Bile duct (tissue), 1 donor: ENCODE results near the genes RAD54L2, IQCF5, DUSP7 and PPM1M.

- PRO-cap = no peak
These were observed 1.1 kb upstream of the HYAL2 start for GRCh38 chr3:50323449-50324292.

DNA sequence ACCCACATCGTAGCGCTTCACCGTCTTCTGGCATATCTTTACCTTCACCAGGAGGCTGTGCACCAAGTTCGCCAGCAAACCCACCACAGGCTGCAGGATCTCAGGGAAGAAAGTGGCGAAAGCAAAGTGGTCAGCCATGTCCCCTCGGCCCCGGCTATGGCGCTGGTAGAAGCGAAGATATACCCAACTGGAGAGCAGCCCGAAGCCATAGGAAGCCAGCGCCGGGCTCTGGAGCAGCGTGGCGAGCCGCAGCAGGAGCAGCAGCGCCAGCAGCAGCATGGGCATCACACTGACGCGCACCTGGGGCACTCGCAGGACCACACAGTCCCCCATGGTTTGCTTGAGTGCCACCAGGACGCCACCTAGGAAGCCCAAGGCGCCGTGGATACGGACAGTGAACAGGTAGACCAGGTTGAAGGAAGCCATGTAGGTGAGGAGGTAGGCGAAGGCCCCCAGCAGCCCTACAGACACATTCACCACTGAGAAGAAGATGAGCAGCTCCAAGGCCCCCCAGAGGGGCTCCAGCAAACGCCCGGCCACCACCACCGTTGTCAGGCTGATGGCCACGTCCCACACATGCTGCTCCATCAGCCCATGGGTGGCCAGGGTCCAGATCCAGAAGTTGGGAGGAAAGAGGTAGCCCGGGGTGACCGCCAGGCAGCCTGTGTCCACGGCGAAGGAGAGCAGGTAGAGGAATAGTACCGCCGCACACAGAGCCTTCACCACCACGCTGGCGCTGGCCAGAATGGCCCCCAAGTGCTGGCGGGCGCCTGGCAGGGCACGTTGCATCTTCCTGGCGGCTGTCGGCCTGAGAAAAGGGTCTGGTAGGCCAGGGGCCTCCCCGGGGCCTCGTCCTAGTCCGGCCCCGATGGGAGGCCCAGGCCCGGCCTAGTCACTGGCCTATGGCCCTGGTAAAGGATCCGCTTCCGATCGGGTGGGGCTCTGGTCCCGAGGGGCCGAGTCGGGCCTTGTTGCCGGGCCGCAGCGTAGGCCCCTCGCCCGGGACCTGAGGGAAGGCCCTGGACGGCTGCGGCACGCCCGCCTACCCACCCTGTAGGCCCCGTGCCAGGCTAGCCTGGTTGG lies 705 bp downstream of the TMEM115 start:
- PRO-cap = no peak

DNA sequence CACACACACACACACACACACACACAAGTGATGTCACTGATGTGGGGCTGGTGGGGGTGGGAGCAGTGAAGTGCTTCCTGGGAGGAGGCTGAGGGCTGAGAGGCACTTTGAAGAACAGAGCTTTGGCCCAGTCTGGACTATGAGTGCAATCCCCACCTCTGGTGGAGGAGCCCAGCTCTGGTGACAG lies 9.6 kb downstream of the CISH start:
- PRO-cap = bidirectional peak, plus-strand start at position 75 of the sequence, minus-strand start outside the sequence

GRCh38 chr3:50605886-50606601 lies 5.5 kb downstream of the CISH start:
- PRO-cap = no peak

DNA sequence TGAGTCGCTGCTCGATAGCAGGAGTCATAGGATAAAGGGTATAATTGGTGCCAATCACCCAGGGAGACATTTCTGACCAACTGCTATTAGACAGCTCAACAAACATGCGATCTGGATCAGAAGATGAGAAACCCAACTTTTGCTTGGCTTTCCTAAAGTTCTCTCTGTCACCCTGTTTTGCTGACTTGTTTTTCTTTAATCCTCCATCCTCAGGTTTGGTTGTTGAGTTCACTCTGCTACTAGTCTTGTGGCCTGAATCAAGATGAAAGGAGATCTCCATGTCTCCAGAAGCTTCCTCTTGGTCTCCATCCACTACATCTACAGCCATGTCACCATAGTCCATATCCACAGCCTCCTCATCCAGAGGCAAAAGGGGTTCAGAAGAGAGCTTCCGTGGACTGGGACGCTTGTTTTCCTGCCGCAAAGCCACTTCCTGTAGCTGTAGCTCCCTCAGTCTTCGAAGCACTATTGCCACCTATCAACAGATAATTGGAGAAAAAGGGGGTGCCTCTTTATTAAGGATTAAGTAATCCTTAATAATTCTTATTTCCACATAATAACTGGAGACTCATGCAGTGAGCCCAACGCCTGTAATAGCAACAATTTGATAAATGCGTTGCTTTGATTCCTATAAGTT lies 50.5 kb downstream of the RBM15B start:
- PRO-cap = no peak

DNA sequence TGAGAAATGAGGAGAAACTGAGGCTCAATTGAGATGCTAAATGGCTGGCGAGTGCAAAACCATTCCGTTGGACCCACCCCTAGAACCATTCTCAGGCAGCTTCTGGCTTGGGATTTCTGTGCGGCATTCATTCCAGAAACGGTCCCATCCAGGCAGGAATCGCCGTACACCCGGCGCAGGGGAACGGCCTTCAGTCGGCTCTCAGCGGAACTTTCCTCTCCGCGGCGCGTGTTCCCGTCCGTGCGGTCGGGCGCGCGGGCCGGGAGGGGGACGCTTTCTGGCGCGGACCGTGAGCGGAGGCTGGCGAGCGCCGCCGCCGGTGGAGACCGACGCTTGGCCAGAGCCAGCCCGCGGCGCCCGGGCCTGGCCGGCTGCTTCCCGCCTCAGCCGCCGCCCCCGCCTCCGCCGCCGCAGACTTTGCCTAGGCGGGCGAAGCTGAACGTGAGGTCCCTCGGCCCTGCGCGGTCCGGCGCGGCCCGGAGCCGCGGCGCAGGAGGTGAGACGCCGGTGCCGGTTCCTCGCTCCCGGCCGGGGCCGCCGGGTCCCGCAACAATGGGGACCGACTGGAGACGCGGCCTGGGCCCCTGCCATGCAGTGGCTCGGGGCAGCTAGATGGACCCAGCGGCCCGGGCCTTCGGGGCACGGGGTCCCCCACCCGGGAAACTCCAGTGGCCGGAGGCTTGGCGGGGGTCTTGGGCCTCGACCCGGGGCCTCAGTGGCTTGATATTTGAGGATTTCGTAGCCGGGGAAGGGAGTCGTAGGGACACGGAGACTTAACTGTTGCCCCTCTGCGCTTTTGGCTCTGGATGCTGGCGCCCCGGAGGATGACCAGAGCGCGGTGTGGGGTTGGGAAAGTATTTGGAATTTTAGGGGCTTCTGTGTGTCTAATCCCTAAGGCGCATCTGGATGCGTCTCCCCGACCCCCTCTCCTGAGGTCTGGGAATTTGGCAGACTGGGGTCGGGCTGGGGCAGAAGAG lies at the start of gene RAD54L2:
Gene RAD54L2, plus strand, starts transcription at position 300 of the 977 bp plus-strand sequence.
- PRO-cap = bidirectional peak, plus-strand start at position 292 of the sequence, minus-strand start at position 203 of the sequence

DNA sequence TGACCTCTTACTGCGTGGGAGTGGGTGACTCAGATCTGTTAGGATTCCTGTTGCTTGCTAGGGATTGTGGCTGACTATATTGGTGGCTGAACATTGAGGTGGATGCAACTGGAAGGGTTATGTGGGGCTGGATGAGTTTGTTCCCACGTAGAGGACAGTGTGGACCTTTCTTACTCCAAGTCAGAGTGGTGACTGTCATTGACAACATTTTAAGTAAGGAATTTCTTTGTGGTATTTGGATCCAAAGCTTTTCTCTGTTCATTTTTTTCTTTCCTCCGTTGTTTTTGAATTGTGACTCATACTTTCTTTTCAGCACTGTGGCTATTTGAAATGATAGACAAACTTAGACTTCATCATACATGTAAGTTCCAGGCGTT lies 1.2 kb downstream of the RAD54L2 start:
- PRO-cap = no peak

DNA sequence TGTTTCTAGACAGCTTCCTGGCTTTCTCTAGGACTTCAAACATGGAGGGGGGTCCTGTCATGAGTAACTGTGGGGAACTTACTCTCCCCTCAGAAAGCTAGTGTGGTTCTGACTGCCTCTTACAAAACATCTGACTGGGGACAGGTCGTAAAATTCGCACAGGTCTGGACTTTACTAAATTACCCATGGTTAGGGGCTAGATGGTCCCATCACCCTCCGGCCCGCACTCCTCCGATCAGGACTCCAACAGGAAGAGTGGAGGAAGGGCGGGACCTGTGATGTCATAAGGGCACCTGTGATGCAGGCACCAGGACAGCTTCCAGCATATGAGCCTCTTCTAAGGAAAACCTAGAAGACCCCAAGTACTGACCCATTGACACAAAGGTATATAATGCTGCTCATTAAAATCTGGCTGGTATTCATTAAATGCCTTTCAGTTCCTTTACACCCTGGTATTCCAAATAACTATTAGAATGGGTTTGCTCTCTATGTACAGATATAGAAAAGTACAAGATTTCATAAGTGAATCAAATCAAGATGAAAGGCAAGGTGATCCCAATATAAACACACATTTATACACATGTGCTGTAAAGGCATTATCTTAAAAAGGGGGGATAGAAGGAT lies at the start of gene IQCF5:
Gene IQCF5, minus strand, starts transcription at position 257 of the 624 bp plus-strand sequence.
- PRO-cap = no peak

GRCh38 chr3:52021809-52022308 lies 26.2 kb upstream of the RPL29 start:
- PRO-cap = no peak

DNA sequence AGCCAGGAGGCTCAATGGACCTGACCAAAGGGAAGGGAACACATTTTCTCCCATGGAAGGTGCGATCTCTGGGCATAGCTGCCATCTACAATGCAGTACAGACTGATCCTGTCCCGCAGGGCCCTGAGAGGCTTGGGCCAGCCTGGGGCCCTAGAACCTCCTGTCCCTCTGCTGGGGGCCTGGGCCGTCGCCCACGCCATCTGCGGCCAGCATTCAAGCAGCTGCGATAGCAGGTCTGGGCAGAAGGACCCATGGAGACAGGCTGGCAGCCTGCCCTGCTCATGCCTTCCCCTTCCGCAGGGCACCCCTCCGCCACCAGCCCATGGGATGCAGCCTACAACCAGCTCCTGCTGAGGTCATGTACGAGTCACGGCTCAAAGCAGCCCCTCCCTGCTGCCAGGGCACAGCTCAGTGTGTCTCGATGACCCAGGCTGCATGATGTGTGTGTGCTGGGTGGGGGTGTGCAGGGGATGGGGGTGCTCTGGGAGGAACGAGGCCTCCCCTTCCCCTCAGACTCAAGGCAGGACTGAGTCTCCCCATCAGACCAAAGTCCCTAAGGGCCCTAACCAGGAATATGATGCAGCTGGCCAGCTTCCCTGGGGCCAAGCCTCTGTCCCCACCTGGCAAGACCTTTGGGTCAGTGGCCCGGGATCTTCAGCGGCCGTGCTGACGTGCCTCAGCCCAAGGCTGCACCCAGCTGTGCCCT lies 27.8 kb downstream of the DUSP7 start:
- PRO-cap = no peak

GRCh38 chr3:52056270-52056784 lies at the start of gene DUSP7:
Gene DUSP7 (minus strand): TSS chr3:52056571.
- PRO-cap = bidirectional peak, plus-strand start at chr3:52056672, minus-strand start at chr3:52056567

DNA sequence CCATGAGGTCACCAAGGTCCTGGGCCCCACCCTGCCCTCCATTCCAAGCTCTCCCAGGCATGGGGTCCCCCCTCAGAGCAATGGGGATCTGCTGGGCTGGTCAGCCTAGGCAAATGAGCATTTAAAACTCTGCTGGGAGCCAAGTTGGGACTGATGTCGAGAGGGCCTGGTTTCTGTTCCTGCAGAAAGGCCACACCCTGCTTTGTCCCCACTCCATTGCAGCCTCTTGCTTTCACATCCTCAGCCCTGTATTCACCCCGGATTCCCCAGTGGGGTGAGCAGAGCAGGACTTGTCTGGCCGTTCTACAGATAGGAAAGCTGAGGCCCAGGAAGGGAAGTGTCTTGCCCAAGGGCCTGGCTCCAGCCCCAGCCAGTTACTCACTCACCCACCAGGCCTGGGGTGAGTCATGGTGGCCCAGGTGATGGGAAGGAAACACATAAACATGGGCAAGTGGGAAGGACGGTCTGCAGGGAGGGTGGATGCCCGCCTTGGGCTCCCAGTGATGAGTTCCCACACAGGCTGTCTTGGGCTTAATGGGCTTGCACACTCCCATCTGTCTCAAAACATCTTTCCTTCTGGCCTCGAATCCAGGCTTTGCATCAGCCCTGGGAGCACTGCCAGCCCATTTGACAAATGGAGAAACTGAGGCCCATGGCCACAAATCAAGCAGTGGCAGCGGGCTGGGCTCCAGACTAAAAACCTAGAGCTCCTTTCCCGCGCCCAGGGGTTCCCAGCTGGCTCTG lies 6.2 kb upstream of the DUSP7 start:
- PRO-cap = no peak

- PRO-cap = no peak
These were observed 44.7 kb downstream of the POC1A start for GRCh38 chr3:52109448-52110047.

GRCh38 chr3:52136375-52137169 lies 17.7 kb downstream of the POC1A start:
- PRO-cap = no peak

- PRO-cap = no peak
These were observed 15.8 kb upstream of the ALAS1 start for GRCh38 chr3:52182115-52182505.

GRCh38 chr3:52245226-52246386 lies at the start of gene PPM1M:
Gene PPM1M (plus strand): TSS chr3:52245759.
- PRO-cap = bidirectional peak, plus-strand start at chr3:52245763, minus-strand start at chr3:52245654; unidirectional peak, minus-strand start at chr3:52245987

- PRO-cap = no peak
These were observed 4.0 kb downstream of the PPM1M start for GRCh38 chr3:52249413-52250101.

- PRO-cap = unidirectional peak, minus-strand start at chr3:52289434; bidirectional peak, plus-strand start at chr3:52290088, minus-strand start at chr3:52289781
These were observed 1.9 kb downstream of the GLYCTK start for GRCh38 chr3:52289245-52290171.

DNA sequence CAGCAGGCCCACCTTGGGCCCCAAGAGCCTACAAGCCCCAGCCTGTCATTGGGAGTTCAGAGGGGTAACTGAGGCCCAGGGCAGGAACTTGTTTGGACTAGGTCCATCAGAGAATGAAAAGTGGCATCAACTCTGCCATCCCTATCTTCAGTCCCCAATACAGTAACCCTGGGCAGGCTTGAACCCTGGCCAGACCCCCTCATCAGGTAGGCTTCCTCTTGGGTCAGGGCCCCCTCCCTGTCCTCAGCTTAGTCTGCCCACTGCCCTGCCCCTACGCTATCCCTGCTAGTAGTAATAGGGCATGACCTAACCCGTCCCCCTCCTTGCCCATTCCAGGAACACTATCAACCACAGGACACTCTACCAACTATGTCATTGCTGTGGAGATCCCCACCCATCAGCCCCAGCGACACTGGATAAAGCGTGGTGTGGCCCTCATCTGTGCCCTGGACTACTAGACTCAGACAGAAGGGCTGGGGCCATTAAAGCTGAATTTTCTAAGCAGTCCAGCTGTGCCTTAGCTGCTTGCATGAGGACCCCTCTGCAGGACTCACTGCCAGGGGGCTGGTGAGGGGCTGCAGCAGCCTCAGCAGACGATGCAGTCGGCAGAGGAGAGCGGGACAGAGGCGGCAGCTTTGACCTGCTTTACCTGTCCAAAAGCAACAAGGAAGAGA lies 9.7 kb downstream of the BAP1 start:
- PRO-cap = no peak

DNA sequence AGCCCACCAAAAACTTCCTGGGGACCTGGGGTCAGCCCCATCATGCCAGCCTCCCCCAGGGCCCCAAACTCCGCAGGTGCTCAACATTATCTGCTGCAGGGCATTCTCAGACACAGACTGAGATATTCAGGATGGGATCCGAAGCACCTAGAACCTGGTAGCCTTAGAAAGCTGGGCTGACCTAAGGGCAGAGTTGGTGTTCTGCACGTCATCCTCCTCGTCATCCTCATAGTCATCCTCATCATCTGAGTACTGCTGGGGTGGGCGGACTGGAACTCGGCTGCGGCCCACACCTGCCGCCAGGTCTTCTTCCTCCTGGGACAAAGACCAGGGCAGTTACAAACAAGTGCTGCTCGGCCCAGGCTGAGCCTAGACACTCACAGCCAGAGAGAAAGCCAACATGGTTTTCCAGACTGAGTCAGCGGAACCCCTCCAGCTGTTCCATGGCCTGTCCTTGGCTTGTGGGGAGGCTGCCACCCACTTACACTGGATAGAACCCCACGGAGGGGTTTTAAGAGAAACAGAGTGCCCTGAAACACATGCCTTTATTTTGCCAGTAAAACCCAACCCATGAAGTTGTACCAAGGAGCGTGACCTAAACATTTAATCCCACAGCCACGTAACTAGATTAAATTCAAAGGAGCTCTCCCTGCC lies 5.4 kb downstream of the BAP1 start:
- PRO-cap = no peak